Thoracic aorta (tissue), 1 donor: ENCODE results near the gene FAM236C.

DNA sequence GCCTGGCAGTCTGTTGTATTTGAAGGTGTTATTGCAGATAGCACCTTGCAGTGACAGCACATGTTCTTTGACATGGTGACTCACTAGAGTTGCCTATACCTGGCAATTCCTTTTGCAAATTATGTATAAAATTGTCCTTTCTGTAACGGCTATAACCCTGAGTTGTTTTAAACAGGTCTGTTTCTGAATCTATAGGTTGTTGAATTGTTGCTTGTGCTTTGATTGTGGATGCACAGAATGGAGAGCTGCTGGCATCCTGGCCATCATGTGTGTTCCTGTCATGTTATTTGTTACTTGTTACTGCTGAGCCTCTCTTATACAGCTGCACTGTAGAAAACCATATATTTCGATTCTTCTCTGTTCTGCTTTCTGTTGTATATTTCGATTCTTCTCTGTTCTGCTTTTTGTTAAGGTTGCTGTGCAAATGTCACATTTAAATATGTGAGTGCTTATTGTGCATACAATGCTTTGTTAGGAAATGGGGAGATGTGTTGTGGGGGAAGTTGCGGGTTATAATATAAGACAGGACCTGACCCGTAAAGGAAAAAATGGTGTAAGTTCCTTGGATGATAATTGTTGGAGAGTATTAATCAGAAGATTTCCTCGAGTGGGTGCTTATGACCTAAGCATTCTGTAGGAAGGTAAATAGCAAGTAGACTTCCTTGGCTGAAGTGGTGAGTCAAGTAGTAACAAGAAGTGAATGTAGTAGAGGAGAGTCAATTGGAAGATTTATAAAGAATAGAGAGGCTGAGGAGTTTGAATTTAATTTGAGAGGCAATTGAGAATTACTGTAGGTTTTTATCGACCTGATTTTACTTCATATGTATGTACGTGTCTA is 8.3 kb downstream of the OGT start:
- RAMPAGE, long total RNA, result no peak

DNA sequence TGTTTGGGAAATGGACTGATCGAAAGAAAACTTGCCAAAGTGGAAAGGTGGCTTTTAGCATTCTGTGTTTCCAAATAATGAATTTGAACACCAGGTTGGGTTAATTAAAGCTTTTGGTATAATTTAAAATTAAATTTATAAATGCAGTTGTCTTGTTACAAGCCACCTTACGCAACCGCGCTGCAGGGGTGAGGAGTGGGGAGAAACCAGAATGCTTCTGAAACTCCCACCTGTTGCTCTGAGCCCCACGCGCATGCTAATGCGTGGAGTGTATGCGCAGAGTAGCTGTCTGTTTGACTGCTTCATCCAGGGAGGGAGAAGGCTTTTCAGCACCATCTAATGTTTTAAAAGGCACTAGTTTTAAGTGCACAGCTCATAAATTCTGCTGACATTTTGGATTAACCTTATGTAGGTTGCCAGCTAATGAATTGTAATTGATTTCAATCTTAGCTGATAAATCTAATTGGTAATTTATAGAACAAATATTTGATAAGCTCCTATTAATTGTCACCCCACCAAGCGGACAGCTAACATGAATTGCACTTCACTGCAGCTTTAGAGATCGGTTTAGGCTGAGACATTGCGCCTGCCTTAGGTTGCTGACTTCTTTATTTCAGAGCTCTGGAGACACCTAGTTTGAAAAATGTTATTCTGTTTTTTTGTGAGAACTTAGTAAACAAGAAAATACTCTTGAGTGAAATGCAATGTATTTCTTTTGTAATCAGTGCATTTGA is 12.6 kb downstream of the OGT start:
- RAMPAGE, long total RNA, result no peak

GRCh38 chrX:71548886-71549343 is 16.0 kb downstream of the OGT start:
- RAMPAGE, long total RNA, result no peak

GRCh38 chrX:71573519-71573998 is 4.7 kb upstream of the GCNA start:
- RAMPAGE, long total RNA, result no peak

GRCh38 chrX:71579070-71579744 is 970 bp downstream of the GCNA start:
- RAMPAGE, long total RNA, result no peak

DNA sequence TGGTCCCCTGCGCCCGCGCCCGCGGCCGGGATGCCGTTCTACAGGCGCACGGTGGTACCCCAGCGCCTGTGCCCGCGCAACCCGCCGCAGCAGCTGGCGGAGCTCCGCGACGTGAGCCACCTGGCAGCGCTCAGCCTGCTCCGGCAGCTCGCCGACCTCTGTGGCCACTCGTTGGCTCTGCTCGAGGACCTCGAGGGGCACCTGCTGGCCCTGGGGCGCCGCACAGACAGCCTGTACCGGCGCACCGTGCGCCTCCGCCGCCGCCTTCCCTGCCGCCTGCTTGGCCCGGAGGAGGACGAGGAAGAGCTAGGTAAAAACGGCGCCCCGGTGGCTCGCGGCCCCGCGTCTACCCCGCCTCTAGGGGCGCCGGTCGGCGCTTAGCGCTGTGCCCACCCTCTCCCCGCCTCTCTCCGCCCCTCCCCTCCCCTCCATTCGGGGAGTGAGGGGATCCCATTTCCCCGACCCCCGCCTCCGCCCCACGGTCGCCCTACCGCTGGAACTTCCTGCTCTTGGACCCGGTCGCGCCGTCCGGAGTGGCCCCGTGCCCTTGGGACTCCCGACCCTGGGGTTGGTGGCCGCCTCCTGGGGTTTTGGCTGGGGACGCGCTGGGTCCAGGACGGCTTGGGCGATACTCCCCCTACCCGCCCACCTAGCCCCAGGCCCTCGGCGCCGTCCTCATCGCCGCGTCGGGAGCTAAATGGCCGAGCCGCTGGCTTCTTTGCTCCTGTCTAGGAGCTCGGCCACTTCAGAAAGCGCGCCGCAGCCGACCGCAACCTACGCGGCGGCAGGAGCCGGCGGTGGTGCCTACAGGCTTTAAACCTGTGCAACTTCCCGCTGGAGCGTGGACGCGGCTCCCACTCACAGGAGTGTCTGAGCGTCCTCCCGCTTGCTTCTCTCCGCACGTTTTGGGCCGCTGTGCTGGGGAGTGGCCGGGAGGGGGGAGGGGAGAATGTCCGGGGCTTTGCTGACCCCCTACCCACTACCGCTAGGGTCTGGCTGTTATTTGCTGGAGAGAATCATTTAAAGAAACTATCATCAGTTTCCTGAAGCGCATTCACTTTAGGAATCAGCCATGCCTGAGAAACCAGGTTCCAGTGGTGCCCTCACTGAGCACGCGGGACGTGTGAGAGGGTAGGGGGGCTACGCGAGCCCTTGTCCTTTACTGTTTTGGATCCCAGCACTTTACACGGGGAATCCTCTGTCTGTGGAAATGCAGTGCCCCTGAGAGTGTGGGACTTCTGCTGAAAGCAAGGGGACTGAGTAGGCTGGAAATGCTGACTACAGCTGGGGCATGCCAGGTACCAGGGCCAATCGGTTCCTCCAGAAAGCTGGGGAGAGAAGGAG is 885 bp downstream of the NHSL2 start:
- RAMPAGE, long total RNA, result no peak

- RAMPAGE, long total RNA, result no peak
Observed at GRCh38 chrX:72255212-72256031, 16.6 kb upstream of the ERCC6L start.

DNA sequence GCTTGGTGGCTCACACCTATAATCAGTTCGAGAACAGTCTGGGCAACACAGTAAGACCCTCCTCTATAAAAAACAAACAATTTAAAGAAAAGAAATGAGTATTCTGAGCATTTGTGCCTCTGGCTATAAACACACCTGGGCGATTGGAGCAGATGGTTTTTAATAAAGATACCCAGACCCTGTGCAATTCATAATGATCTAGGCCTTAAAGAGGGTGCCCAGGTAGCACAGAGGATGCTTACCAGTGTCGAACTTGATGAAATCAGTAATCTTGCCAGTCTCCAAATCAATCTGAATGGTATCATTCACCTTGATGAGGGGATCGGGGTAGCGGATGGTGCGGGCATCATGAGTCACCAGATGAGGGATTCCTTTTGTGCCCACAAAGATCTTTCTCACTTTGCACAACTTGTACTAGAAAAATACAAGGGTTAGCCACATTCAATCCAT is 3.5 kb downstream of the RPS4X start:
- RAMPAGE, long total RNA, result start-site peak on the minus strand centred at position 279 of the sequence, 49 bp wide, 198 reads

DNA sequence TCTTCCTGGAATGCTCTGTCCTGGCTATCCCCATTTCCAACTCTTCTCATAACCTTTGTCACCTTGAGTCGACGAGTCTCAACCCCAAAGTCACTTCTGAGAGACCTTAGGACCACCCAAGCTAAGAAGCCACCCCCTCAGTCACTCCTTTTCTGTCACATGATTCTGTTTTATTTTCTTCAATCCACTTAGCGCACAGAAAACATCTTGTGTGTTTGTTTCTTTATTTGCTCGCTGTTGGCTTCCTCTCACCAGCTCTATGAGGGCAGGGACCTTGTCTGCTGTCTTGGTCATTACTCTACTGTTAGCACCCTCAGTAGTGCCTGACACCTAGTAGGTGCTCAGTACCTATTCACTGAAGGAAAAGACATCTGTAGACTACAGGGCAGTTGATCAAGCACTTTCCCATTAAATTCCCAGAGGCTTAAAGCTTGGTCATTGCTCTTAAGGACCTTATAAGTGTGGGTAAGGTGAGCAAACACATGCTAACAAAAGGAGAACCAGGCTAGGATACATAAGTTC is 32.3 kb upstream of the CITED1 start:
- RAMPAGE, long total RNA, result no peak

GRCh38 chrX:72634400-72634841 is 61.8 kb upstream of the HDAC8 start:
- RAMPAGE, long total RNA, result no peak

DNA sequence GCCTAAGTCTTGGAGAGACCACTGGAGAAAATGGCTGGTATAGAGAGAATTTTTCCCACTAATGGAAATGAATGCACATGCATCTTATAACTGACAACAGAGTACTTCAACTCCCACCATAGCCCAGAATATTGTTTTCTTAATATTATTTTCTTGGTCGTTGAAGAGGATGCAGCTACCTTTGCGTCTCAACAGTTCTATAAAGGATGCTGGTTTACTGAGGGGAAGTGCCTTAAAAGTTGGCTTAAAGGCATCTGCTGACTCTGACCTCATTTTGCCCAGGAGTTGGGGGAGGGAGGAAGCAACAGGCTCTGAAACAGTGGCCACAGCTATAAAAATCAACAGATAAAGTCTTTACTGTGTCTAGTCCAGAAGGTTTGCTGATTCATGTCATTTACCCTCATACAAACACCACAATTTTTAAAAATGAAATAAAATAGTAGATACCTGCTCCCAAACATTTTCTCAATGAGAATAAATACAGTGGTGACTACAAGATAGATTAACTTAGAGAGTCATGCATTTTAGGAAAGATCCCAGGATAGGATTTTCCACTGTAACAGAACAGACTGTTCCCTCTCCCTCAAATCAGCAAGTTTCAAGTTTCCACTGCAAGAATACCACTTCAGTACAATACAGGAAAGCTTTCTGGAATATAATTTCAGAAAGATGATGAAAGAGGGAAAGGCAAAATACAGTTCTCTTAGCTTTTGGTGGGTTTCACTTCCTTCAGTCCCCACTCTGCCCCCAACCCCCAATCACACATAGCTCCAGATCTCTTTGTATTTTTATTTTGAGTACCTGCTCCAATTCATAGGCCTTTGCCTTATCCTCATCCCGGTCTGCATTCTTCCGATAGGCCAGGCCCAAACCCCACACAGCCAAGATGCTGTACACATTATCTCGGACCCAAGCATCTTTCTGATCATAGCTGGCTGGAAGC is 1.9 kb downstream of the PHKA1 start:
- RAMPAGE, long total RNA, result no peak

GRCh38 chrX:72912436-72912748 is at the start of gene FAM236C:
Gene FAM236C, plus strand, starts transcription at chrX:72912615.
- RAMPAGE, long total RNA, result no peak

- RAMPAGE, long total RNA, result no peak
Observed at GRCh38 chrX:73852040-73852507, 289.1 kb downstream of the CHIC1 start.

DNA sequence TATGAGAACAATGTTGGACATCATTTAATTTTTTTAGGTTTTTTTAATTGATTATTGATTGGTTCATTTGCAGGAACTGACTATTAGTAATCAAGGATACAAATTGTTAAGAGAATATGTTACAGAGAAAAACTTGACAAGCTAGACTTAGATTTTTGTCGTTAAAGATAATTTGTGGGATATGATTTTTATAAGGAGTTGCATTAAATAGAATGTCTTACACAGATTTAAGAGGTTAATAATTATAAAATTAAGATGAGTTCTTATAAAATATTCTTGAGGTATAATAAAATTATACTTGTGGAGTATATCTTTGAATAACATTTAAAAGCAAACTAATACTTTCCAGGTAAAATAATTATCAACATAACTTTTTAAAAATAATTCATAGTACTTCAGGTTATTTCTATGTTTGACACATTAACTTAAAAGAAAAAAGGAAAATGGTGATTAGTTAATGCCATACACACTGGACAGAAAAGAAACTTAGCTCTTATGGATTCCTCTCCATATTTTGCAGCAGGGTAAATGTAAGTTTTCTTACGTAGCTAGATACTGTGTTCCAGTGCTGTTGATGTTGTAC is 356.5 kb upstream of the ZCCHC13 start:
- RAMPAGE, long total RNA, result no peak

- RAMPAGE, long total RNA, result no peak
Observed at GRCh38 chrX:73977550-73978048, 326.4 kb upstream of the ZCCHC13 start.

GRCh38 chrX:74197226-74198109 is 106.5 kb upstream of the ZCCHC13 start:
- RAMPAGE, long total RNA, result no peak

GRCh38 chrX:74237991-74238576 is 65.9 kb upstream of the ZCCHC13 start:
- RAMPAGE, long total RNA, result no peak

DNA sequence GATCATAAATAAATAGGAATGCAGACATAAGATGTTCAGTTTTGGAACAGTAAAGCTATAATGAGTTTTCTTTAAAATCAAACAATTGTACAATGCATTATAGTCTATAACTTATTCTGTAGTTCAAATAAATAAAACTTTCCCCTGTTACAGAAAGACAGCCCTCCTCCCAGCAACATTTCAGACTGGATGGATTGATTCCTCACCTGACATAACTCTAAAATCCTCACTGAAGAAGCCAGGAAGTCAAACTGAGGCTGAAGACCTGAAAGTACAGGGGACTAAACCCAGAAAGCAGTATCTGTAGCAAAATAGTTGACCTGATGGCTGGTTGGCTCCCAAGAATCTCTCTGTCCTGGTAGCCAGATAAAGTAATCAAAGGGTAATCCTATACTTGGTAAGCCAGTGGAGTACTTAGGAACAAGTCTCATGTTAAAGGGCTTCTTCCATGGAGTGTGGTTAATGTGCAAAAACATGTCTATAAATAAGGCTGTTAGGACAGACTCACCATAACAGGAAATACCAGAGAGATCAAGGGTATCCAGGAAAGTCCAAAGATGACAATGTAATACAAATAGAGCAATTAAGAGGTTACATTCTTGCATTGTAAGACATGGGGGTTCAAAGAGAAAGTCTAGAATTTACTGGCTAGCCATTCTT is 62.1 kb upstream of the ZCCHC13 start:
- RAMPAGE, long total RNA, result no peak

- RAMPAGE, long total RNA, result no peak
Observed at GRCh38 chrX:74613675-74613962, 805 bp downstream of the RLIM start.

- RAMPAGE, long total RNA, result no peak
Observed at GRCh38 chrX:75273289-75273793, 544 bp upstream of the UPRT start.